ENCODE measurements around the gene TEX50.

DNA sequence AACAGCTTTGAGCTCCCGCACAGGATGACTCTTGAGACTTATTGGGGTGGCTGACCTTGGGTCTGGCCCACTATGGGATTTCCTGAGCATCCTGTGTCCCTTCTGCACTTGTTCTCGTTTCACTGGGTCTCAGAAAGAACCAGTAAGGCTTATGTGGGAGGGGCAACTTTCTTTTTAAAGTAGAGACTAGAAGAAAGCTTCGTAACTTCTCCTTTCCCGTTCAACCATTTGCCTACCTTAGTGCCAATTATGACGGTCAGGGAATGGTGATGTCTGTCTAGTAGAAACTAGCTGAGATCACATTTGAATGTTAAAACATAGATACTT is 59.5 kb upstream of the C1orf105 start:
- PRO-cap: no peak

- PRO-cap: no peak
These were observed 26.2 kb upstream of the C1orf105 start for GRCh38 chr1:172394012-172394963.

- PRO-cap: no peak
These were observed 26.2 kb upstream of the PIGC start for GRCh38 chr1:172470025-172470550.

GRCh38 chr1:172563611-172564137 is 30.7 kb downstream of the SUCO start:
- PRO-cap: no peak

DNA sequence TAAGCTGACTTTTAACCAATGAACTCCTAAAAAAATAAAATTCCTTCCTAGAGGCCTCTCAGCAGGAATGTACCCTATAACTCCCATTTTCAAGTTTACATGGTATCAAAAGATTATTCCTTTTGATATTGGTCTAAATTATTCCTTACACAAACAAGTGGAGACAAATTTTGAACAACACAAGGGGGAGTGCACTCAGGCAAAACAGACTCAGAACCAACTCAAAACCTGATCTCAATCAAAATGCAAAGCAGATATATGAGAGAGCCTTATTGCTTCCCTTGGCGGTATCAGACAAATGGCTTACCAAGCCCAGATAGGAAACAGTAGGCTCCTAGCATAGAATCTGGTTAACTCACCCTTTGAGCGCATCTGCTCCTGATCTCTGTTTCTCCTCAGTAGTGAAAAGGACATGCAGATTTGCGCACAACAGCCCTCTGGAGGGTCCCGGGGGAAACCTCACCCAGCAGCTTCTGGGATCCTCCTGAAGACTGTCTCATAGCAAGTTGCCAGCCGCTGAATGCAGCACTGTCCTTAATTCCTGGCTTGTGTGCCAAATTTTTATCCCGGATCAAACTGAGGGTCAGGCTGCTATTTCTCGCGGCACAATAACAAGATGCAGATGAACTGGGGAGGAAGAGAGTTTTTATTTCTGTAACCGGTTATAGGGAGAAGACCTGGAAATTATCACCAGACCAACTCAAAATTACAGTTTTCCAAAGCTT is 192.1 kb downstream of the FASLG start:
- PRO-cap: no peak

GRCh38 chr1:173414152-173414652 is 62.9 kb upstream of the PRDX6 start:
- PRO-cap: no peak

- PRO-cap: no peak
These were observed 61.5 kb upstream of the PRDX6 start for GRCh38 chr1:173415494-173416175.

DNA sequence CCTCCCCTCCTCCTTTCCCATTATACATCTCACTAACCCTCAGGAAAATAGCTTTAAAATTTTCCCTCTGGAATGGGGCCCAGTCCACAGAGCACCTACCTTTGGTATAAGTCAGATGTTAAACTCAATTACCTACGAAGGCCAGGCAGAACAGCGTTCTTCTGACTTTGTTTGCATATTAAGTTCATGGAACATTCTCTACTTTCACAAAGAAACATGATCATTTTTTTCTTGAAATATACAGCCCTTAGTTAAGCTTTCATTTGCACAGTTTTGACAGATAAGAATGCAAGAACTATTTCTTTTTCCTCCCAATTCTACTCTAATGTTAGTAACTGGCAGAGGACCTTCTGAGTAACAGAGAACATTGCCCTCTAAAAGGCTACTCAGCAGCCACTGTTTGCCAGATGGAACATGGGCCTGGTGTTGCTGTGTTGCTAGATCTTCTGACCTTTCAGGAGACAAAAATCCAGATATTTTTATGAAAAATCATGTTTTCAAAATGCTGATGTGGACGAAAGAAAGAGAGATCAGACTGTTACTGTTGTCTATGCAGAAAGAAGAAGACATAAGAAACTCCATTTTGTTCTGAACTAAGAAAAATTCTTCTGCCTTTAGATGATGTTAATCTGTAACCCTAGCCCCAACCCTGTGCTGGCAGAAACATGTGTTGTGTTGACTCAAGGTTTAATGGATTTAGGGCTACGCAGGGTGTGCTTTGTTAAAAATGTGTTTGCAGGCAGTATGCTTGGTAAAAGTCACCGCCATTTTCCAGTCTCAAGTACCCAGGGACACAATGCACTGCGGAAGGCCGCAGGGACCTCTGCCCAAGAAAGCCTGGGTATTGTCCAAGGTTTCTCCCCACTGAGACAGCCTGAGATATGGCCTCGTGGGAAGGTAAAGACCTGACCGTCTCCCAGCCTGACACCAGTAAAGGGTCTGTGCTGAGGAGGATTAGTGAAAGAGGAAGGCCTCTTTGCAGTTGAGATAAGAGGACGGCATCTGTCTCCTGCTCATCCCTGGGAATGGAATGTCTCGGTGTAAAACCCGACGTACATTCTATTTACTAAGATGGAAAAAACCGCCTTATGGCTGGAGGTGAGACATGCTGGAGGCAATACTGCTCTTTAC is 2.9 kb upstream of the PRDX6 start:
- PRO-cap: no peak

DNA sequence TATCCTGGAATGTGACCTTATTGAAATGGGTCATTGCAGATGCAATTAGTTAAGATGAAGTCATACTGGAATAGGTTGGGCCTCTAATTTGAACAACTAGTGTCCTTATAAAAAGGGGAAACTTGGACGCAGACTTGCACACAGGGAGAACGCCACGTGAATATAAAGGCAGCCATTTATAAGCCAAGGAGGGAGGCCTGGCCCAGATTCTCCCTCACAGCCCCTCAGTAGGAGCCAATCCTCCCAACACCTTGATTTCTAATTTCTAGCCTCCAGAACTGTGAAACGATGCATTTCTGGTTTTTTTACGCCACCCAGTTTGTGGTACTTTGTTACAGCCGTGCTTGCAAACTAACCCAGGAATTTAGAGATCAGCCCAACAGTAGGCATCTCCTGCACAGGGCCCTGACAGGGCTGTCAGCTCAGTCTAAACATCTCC is 30.5 kb downstream of the PRDX6 start:
- PRO-cap: no peak

GRCh38 chr1:173635127-173635537 is at the start of gene TEX50:
TSS of gene TEX50 (plus strand) at chr1:173635338.
- PRO-cap: no peak

DNA sequence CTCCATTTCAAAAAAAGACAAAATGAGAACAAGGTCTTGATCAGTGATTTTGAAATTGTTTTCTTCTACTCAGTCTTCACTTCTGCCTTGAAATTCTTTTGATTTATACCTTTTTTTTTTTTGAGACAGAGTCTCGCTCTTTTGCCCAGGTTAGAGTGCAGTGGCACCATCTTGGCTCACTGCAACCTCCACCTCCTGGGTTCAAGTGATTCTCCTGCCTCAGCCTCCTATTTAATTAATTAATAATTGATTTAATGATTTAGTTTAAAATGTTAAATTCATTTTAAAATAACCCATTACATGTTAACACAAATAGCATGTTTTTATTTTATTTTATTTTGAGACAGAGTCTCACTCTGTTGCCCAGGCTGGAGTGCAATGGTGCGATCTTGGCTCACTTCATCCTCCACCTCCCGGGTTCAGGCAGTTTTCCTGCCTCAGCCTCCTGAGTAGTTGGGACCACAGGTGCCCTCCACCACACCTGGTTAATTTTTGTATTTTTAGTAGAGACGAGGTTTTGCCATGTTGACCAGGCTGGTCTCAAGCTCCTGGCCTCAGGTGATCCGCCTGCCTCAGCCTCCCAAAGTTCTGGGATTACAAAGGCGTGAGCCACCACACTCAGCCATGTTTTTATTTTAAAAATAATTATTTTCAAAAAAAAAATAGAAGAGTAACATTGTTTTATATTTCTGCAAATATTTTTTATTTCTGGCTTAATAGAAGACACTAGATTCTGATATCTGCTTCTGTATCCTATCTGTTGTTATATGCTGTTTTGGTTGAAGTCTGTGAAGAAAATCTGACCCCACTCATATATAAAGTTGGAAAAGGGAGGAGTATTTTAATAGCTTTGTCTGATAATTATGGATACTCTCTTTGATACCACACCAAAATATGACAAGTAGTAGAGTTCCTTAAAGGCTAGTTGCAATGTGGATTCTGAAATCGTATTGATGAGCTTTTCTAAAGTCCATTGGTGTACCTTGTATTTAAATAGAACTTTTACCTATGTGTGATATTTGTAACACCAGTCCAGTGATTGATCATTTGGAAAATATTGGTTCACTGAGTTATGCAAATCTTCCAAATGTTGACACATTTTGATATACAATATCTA is 8.5 kb upstream of the ZBTB37 start:
- PRO-cap: no peak

DNA sequence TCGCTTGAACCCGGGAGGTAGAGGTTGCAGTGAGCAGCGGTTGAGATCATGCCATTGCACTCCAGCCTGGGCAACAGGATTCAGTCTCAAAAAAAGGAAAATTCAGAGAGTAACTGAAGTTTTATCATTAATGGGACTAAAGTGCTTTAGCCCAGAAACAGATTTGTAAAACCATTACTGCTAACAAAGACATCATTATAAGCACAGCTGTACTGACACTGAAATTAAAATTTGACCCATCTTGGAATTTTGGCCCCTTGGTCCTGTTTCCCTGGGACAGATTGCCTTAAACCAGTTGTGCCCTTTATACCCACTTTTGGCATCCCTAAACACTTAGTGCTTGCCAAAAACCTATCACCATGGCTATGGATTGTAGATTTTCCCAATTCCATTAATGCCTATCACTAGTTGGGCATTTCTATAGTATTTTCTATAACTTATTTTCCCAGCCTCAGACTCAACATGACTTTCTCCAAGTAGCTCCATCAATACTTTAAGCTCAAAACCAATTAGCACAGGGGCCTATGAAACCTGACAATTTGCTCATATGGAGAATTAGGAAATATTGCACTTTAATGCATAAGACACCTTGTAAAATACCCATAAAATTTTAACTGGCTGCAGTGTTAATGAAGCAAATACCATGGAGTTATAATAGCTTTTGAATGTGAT is 4.9 kb upstream of the ZBTB37 start:
- PRO-cap: no peak

DNA sequence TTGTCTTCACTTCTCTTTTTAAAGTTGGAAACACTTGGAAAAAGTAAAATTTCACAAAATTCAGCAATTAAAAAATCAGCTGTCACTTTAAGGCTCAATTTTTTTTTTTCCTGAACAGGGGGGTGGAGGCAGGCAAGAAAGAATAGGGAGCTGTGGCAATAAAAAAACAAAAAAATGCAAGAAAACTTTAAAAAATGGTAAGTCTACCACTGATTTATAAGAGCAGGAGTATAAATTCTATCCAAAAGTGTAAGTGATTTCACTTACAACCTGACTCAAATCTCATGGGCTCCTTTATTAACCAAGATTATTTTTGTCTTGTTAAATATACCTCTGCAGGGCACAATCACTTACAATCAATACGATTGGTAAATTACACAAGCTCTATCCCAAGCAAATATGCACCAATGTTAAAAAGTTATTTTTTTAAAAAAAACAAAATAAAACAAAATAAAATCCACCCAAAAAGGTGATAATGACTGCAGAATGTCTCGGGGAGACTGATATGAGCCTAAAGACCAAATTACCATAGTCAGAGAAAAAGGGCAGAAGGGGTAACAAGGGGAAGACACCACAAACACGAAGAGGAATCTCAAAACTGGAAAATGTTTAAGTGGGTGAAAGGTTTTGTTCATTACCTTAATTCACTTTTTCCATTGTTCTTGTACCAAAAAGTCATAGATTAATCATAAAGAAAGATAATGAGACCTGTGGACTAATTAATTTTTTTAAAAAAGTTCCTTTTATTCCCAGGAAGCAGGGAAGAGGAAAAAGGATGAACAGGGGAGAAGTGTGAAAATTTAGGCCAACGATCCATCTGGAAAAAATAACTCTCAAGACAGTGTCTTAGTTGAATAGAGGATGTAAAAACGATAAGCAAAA is 14.9 kb upstream of the SERPINC1 start:
- PRO-cap: no peak

- PRO-cap: no peak
These were observed 79.5 kb downstream of the RABGAP1L start for GRCh38 chr1:174238702-174239394.

- PRO-cap: no peak
These were observed 10.5 kb upstream of the GPR52 start for GRCh38 chr1:174437202-174437704.

GRCh38 chr1:174871823-174872295 is 127.9 kb upstream of the CACYBP start:
- PRO-cap: no peak

- PRO-cap: no peak
These were observed 1.2 kb upstream of the KIAA0040 start for GRCh38 chr1:175193585-175194280.

- PRO-cap: no peak
These were observed 81.8 kb downstream of the COP1 start for GRCh38 chr1:176125198-176125755.

DNA sequence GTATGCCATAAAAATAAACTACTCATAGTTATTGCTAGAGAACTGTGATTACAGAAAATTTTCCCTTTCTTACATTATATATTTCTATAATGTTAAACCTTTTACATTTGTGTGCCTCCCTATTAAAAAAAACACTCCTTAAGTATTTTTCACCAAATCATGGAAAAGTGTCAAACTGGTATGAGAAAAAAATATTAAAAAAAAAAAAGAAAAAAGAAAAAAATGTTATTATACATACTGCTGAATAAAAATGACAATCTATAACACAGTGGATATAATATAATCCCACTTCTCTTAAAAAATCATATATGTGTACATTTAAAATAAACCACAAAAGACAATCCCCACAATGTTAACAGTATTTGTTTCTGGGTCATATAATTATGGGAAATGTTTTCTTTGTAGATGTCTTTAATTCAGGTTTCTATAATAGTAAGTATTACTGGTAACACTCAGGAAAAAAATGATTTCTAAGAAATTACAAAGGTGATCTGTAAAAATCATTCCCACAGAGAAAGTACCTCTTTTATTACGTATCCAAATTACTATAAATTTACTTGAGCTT is 29.9 kb downstream of the COP1 start:
- PRO-cap: no peak

- PRO-cap: no peak
These were observed 193.3 kb downstream of the PAPPA2 start for GRCh38 chr1:176656095-176656845.

Measured in SEM (cell line).